REH cell (cell line): ENCODE measurements around a stretch of chr22.

- PRO-cap = no peak
Observed at GRCh38 chr22:39911222-39911595, 10.3 kb downstream of the GRAP2 start.

DNA sequence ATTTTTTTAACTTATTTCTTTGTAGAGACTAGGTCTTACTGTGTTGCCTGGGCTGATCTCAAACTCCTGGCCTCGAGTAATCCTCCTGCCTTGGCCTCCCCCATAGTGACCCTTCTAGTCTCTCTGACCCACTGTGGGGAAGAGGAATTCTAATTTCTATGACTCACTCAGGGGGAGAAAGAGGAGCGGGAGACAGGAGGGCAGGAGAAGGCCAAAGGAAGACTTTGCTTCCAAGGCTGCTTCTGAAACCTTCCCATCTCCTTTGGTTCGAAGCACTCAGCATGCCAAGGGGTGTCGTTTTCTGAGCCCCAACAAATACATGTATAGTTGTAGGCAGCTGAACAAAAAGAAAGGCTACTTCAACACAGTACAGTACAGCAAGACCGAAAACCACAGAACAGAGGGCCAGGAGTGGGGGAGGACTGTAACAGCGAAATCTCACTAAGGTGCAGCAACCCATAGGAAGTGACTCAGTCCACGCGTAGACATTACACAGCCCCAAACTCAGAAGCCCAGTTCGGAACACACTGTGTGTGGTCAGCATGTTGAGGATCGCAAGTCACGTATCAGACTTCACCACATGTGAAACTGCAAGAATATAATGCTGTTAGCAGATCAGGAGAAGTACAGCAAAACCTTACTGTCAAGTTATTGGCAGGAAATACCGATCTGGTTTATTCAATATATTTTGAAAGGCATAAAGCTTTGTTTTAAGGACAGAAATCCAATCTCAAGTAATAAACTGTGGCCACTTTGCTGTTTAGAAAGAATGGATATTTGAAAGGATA, 1.1 kb downstream of the TMA7B start:
- PRO-cap = no peak

DNA sequence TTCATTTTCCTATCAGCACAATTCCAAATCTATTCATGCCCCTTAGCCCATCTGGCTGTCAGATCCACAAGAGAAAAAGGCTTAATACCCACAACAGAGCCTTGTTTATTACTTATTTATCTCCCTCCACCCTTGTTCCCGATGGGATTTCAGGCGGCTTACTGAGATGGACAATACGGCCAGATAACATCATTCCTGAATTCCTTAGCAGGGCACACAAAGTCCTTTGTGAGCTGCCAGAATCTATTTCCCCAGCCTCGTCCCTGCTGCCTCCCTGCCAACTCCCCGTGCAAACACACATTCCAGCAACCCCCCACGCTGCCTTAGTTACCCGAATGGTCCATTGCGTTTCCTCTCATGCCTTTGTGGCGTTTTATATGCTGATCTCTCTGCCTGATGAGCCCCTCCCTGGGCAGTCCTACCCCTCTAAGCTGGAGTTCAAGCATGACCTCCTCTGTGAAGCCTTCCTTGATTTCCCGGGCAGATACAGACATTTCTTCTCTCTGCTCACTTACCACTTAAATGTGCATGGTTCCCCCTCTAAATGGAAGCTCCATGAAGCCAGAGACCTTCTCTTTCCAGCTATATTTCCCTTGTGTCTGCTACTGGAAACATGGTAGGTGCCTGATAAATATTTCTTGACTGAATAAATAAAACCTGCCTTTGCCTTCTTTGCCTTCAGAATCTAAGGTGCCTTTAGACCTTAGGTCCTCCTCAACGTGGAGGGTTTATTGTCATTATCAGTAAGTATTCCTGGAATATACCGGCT, 8.5 kb downstream of the TMA7B start:
- PRO-cap = no peak

DNA sequence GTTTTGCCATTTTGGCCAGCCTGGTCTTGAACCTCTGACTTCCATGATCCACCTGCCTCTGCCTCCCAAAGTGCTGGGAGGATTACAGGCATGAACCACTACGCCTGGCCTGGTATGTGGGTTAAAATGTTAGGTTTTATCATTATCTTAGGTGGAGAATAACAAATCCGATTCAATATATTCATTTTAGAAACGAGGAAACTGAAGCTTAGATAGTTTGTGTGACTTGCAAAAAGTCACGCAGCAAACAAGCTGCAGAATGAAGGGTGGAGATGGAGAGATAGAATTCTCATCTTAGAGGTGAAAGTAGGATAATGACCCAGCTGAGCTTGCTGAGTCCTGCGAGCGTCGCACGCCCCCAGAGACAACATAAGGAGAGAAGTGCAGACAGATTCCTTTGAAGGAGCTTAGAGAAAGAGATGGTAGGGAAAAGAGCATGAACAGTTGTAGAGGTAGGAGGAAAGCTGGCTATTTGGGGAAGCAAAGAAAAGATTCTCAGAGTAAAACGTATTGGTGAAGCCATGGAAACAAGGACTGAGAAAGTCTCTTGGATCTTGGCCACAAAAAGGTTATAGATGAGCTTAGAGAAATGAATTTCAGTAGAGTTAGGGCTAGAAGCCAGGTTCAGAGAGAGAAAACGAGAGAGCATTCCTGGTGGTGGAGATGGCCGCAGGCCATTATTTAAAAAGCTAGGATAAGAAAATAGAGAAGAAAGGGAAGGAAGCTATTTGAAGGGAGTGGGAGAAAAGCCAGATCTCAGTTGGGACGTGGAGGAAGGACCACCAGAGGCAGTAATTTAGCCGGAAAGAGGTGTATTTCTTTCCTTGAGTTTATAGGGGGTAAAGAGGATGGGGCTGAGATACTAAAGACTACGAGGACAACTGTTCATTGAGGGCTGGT, 44.8 kb downstream of the FAM83F start:
- PRO-cap = no peak

- PRO-cap = bidirectional peak, plus-strand start at chr22:40044341, minus-strand start at chr22:40044530; bidirectional peak, plus-strand start at chr22:40044975, minus-strand start at chr22:40045004
Observed at GRCh38 chr22:40044247-40045074, 49.7 kb downstream of the FAM83F start.

- PRO-cap = no peak
Observed at GRCh38 chr22:40083048-40083981, 88.6 kb downstream of the FAM83F start.

- PRO-cap = no peak
Observed at GRCh38 chr22:40200889-40201088, 23.1 kb downstream of the TNRC6B start.

DNA sequence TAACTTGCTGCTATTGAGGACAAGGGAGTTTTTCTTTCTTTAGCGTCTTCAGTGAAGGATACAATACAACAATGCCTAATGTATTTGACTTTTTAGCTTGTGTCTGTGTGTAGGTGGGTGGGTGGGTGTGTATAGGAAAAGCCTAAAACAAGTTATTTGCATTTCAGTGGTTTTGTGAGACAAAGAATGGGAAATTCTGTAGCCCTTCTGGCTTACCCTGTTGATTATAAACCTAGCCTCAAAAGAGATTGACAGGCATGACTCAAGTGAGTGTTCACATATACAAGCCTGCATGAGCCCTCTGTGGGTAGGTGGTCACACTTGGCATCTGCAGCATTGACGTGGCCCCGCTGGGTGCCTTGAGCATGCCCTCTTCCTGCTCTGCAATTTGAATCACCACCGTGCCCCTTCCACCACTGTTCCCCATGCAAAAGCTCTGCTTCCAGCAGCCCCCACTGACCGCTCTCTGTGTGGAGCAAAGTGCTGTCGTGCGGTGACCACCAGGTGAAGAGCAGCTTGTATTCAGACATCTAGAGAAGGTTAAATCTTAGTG, 21.0 kb upstream of the ADSL start:
- PRO-cap = no peak

- PRO-cap = no peak
Observed at GRCh38 chr22:40332368-40333150, 13.7 kb upstream of the ADSL start.

- PRO-cap = no peak
Observed at GRCh38 chr22:40338636-40339215, 7.6 kb upstream of the ADSL start.

- PRO-cap = no peak
Observed at GRCh38 chr22:40345454-40345619, 963 bp upstream of the ADSL start.

GRCh38 chr22:40387484-40388486, 17.4 kb downstream of the SGSM3 start:
- PRO-cap = no peak

DNA sequence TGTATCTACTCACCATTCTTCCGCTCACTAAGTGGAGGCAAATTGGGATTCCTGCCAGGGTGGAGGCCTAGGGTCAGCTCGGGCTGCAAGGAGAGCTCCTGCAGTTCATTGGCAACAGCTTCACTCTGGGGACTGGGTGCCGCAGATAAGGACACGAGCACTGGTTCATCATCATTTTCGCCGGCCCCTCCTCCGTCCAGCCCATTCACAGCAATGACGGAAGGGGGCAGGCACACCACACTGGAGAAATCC, 84.5 kb downstream of the MRTFA start:
- PRO-cap = no peak

DNA sequence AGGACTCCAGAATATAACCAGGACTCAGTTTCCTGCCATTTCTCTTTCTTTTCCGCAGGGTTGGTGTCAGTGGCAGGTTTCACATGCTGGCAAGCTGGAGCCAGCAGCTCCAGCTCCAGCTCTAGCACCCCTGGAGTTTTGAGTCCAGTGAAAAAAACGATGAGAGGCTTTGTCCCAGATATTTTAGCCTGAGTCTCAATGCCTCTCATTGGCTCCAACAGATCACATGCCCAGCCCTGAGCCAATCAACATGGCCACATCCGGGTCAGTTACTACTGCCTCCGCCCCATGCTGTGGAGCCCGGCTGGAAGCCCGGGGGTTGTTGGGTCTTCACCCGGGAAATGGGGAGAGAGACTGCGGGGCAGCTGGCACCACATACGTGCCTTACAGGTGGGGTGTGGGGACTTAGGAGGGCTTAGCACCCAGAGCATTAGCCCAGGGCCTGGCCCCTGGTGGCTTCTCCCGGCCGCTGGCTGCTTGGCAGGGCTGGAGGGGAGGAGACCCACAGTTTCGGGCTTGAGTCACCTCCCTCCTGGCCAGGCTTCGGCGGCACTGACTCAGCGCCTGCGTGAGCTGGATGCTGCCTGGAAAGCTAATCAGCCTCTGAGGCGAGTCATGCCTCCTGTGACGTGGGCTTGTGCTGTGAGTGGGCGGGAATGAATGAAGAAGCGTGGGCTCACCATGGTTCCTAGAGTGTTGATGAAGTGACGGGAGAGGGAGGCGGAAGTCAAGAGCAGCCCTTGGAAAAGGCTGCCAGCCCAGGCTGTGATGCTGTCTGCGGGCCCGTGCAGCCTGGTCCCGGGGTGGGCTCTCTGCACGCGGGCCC, 15.3 kb upstream of the MRTFA start:
- PRO-cap = no peak

DNA sequence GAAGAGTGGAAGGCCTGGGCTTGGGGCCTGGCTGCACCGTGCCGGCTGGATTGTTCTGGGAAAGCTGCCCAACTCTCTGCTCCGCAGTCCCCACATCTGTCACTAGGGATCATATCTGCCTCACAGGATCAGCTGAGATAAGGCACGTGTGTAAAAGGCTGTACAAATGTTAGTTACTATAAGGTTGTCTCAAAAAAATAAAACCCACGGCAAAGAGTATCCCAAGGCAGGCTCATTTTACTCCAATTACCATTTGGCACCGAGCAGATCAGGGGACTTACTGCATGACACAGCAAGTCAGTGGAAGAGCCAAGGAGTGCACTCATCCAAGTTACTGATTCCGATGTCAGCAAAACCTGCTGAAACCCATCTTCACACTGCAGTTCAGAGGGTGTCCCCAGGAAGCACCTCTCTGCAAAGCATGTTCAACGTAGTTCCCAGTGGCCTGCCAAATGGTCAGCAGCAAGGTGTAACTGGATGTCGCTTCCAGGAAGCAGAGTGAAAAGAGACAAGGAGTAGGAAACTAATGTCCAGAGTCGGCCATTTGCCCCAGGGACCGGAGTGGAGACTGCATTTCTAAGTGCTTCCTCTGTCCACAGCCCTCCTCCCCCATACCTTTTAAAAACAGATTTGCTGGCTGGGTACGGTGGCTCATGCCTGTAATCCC, 18.2 kb upstream of the MRTFA start:
- PRO-cap = no peak

DNA sequence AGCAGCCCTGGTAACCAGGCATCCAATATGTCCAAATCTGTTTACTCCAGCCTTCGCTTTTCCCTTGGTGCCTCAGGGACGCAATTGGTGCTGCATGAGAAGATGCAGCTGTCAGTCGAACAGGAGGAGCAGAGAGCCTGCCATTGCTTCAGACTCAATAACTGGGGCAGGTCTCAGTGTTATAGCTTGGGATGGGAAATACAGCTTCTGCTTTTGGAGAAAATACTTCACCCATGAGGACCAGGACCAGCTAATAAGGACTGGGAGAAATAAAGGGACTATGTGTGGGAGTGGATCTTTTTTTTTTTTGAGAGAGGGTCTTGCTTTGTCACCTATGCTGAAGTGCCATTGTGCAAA, 4.9 kb upstream of the MCHR1 start:
- PRO-cap = no peak

DNA sequence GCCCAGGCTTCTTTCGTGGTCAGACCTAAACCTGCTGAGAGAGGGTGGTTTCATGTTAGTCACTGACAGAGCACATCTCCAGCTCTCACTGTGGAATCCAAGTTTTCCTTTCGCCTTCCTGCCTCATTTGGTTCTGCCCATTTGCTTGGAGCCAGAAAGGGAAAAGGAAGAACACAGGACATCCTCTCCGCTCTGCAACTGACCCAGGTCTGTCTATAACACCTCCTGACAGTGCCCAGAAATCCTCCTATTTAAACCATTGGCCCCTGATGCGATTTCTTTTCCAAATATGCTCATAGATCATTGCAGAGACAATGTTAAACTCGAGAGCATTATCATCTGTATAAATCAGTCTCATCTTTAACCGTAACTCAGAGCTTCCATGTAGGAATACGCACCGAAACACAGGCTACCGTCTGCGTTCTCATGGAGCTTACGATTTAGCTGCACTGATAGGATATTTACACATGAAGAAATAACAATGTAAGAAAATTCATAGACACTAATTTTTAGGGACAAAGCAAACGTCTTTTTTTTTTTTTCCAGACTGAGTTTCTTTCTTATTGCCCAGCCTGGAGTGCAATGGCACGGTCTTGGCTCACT, 60.7 kb downstream of the MCHR1 start:
- PRO-cap = no peak

DNA sequence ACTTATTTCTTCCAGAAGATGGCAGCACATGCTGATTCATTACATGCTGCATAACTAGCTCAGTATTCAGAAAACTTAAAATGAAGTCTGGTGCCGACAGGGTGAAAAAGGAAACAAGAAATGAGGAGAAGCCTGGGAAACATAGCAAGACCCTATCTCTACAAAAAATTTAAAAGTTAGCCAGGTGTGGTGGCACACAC, 28.4 kb upstream of the RBX1 start:
- PRO-cap = unidirectional peak, plus-strand start at position 78 of the sequence

GRCh38 chr22:40931892-40932580, 19.1 kb upstream of the RBX1 start:
- PRO-cap = no peak

GRCh38 chr22:40972966-40973599, 21.9 kb downstream of the RBX1 start:
- PRO-cap = no peak